Measurements from ENCODE around the genes SARNP, MYL6, IL23A, PRIM1 and NEMP1.

GRCh38 chr12:55817551-55817910, at the start of gene SARNP:
TSS of gene SARNP (minus strand) at chr12:55817724.
- PRO-cap, result bidirectional peak, plus-strand start at chr12:55818044, minus-strand start at chr12:55817722

DNA sequence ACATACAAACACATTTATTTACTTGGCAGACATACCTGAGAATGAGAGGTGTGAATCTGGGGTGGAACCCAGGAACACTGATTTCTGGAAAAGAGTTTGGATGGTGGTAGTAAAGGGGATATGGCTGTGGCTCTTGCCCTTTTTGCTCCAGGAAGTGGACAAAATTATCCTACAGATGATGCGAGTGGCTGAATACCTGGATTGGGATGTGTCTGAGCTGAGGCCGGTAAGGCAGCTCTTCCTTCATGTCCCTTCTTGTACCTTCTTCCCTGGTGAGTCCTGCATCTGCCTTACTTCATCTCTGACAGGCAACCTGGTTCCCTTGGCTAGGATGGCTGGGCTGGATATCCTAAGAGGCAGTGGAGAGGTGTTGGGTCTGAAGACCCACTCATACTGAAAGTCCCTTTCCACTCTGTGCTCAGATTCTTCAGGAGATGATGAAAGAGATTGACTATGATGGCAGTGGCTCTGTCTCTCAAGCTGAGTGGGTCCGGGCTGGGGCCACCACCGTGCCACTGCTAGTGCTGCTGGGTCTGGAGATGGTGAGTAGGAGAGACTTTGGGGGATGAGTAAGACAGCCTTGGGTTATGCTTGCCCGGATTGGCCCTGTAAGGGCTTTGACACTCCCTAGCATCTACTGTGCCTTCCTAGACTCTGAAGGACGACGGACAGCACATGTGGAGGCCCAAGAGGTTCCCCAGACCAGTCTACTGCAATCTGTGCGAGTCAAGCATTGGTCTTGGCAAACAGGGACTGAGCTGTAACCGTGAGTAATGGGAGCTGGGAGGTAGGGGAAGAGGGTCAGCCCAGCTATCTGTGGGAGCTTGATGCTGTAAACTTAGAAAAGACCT, 8.0 kb downstream of the DGKA start:
- PRO-cap, result no peak

- PRO-cap, result no peak
These were observed 2.0 kb upstream of the RAB5B start for GRCh38 chr12:55971515-55972711.

DNA sequence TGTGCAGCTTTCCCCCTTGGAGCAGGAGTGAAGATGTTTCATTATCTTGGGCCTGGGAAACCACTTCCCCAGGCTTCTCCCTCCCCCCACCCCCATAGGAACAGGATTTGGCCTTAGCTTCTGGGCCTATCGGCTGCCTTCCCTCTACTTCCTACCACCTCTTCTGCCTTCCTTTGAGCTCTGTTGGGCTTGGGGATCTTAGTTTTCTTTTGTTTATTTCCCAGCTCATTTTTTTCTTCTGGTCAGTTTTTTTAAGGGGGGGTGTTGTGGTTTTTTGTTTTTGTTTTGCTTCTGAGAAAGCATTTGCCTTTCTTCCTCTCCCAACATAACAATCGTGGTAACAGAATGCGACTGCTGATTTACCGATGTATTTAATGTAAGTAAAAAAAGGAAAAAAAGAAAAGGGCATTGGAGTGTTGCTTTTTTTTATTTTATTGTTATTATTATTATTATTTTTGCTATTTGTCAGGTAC, 2.7 kb upstream of the SUOX start:
- PRO-cap, result no peak

- PRO-cap, result no peak
These were observed 7.3 kb upstream of the PA2G4 start for GRCh38 chr12:56097093-56097397.

- PRO-cap, result bidirectional peak, plus-strand start at chr12:56127613, minus-strand start at chr12:56127600
These were observed 715 bp upstream of the ESYT1 start for GRCh38 chr12:56127379-56127725.

GRCh38 chr12:56157608-56158534, at the start of gene MYL6:
TSS of gene MYL6 (plus strand) at chr12:56158359.
- PRO-cap, result bidirectional peak, plus-strand start at chr12:56157821, minus-strand start at chr12:56157793; bidirectional peak, plus-strand start at chr12:56158359, minus-strand start at chr12:56158241

- PRO-cap, result no peak
These were observed 12.2 kb downstream of the SLC39A5 start for GRCh38 chr12:56241817-56242651.

GRCh38 chr12:56256551-56257014, 1.6 kb downstream of the ANKRD52 start:
- PRO-cap, result no peak

- PRO-cap, result no peak
These were observed 4.6 kb downstream of the COQ10A start for GRCh38 chr12:56271042-56271981.

DNA sequence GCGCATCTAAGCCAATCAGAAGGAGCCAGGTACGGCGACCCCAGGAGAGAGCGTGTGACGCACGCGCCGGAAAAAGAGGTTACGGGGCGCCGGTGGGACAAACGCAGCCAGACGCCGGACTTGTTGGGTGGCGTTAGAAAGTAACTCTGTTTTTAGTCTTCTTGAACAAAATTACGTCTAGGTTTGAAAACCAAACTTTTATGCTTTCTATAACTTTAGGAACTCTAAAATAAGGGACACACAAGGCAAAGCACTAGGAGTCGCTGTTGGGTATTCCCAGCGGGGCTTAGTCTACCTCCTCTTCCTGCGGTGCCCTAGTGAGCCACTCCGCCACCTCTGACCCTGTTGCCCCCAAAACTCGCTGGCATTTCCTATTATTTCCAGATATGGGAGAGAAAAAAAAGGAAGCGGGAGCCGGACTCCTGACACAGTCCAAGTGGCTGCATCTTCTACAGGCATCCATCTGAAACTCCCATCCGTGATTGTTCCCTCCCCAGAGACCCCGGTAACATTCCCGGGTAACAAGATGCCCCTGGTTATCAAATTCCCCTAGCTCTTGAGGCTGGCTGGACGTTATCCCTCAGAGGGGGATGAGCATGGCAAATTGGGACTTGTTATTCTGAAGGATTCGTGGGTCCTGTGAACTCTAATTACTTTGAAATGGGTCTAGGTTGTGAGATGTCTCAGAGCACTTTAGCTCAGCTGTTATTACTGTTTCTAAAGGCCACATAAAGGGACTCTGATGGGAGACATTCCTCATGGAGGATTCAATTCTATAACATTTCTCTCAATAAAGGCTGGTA, 481 bp upstream of the PAN2 start:
- PRO-cap, result bidirectional peak, plus-strand start at position 100 of the sequence, minus-strand start outside the sequence

- PRO-cap, result no peak
These were observed at the start of gene IL23A for GRCh38 chr12:56338562-56339192. TSS of gene IL23A (plus strand) at chr12:56338884.

- PRO-cap, result bidirectional peak, plus-strand start at chr12:56526899, minus-strand start at chr12:56526786
These were observed 5.1 kb downstream of the RBMS2 start for GRCh38 chr12:56526659-56527200.

GRCh38 chr12:56714577-56714925, 10.5 kb downstream of the NACA start:
- PRO-cap, result no peak

DNA sequence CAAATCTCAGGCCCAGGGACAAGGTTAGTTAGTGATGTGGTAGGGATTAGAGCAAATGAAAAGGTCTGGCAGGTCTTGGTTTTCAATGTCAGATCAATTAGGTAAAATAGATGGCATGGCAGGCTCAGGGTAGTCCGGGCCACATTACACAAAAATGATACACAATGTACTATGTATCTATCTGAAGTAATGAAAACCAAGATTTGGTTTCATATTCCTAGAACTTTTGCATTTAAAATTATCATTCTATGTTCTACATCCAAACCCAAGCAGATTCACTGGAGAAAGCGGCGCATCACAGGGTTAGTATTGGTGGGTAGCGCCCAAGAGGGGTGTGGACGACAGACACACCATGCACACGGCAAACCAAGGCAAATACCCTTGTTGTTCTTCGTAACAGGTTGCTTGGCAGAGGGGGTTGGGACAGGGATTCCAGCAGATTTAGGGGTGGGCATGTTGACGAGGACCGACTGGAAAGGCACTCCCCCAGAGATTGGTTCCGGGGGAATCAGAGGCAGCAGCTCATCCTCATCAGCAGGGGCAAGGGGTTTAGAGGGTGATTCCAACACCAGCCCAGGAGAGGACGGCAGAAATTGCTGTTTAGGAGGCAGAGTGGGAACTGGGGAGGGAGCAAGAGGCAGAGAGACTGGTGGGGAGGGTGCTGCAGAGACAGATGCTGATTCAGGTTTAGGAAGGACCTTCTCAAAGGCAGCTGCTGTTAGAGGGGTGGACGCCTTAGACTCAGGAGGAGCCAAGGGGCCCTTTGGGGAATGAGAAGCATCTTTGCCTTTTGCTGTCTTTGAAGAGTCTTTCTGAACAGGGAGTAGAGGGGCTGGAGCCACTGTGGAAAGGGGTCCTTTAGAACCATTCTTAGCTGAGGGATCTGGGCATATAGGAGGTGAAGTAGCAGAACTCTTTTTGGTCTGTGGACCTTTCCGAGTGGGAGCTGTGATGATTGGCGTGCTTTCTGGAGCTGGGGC, 9.3 kb downstream of the NACA start:
- PRO-cap, result no peak

GRCh38 chr12:56721629-56722143, 3.4 kb downstream of the NACA start:
- PRO-cap, result no peak

DNA sequence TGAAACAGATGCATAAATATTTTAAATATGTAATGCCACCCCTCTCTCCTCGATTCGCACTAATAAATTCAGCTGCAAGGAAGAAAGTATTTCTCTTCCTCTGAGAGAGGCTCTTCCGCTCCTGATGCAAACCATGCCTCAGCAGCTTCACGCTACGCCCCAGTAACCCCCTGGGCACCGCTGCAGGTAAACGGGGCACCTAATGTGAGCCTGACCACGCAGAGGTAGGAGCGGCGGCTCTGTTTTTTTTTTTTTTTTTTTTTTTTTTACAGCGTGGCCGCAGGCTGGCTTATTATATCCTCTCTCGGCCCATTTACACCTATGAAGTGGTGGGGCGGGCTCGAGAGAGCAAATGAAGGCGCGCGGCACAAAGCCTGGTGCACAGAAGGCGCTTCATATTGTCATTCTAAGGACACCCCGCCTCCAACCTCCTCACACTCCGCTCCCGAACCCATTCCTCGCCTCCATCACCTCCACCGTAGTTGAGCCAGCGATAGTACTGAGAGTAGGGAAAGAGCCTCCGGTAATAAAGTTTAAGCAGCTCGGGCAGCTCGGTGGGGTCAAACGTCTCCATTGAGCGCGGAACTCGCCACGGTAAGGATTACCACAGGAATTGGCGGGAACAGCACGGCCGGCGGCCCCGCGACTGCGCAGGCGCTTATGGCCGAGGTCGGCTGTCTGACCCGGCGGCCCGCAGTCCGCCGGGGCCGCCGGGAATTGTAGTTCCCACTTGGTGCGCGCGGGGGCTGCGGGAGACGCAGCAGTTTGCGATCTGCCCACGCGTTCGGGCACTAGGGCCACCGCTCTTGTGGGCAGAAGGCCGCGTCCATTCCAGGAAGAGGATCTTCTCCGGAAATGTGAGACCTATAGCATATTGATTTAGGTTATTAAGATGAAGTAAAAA, at the start of gene PRIM1:
PRIM1 (minus strand) TSS at position 599 of the 904 bp plus-strand sequence.
- PRO-cap, result bidirectional peak, plus-strand start at position 93 of the sequence, minus-strand start outside the sequence; bidirectional peak, plus-strand start at position 382 of the sequence, minus-strand start at position 369 of the sequence; bidirectional peak, plus-strand start at position 763 of the sequence, minus-strand start at position 599 of the sequence

DNA sequence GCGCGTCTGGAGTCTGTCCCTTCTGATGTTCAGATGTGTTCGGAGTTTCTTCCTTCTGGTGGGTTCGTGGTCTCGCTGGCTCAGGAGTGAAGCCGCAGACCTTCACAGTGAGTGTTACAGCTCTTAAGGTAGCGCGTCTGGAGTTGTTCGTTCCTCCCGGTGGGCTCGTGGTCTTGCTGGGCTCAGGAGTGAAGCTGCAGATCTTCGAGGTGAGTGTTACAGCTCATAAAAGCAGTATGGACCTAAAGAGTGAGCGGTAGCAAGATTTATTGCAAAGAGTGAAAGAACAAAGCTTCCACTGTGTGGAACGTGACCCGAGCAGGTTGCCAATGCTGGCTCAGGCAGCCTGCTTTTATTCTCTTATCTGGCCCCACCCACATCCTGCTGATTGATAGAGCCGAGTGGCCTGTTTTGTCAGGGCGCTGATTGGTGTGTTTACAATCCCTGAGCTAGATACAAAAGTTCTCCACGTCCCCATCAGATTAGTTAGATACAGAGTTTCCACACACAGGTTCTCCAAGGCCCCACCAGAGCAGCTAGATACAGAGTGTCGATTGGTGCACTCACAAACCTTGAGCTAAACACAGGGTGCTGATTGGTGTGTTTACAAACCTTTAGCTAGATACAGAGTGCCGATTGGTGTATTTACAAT, 31.9 kb downstream of the HSD17B6 start:
- PRO-cap, result no peak

- PRO-cap, result no peak
These were observed 7.2 kb upstream of the MYO1A start for GRCh38 chr12:57056818-57057901.

DNA sequence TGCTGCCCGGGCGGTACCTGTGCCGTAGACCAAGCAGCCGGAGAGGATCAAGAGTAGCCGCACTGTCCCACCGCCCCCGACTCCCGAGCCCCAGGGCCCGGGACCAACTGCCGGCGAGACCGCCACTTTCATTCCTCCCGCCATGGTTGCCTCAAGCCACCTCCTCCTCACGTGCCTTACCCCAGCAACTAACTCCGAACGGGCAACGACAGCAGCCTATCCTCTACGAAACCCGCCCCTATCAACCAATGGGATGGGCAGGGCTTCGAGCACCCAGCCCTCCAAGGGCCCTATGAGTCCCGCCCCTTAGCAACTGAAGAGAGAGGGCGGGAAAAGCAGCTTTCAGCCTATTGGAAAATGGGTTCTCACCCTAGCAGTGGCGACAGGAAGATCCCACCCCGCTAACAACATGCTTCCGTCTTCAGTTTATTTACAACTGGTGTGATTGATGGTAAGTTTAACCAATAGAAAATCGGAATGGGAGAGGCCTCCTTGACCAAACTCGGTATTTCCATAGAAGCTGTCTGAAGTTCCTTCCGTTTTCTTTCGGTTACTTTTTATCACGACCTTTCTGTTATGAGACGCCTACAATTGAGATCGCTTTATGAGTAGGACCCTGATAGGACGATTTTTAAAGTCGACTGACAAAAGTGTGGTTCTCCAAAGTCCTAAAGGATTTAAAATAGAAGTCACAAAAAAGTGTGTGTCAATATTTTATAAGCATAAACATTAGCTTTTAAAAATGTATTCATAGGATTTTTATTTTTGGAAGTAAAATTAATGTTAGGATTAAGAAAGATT, at the start of gene NEMP1:
NEMP1 (minus strand) TSS at position 190 of the 801 bp plus-strand sequence.
- PRO-cap, result bidirectional peak, plus-strand start at position 516 of the sequence, minus-strand start at position 109 of the sequence

Data from A673 (cell line).